ENCODE measurements around a stretch of chr20.

- RRBS: no CpG with 5 or more reads among the region's 22 CpGs
Observed at GRCh38 chr20:50115822-50116421, 3.0 kb upstream of the UBE2V1 start.

GRCh38 chr20:50130784-50131578 lies 18.0 kb upstream of the UBE2V1 start:
- RRBS: no CpG with 5 or more reads among the region's 11 CpGs

DNA sequence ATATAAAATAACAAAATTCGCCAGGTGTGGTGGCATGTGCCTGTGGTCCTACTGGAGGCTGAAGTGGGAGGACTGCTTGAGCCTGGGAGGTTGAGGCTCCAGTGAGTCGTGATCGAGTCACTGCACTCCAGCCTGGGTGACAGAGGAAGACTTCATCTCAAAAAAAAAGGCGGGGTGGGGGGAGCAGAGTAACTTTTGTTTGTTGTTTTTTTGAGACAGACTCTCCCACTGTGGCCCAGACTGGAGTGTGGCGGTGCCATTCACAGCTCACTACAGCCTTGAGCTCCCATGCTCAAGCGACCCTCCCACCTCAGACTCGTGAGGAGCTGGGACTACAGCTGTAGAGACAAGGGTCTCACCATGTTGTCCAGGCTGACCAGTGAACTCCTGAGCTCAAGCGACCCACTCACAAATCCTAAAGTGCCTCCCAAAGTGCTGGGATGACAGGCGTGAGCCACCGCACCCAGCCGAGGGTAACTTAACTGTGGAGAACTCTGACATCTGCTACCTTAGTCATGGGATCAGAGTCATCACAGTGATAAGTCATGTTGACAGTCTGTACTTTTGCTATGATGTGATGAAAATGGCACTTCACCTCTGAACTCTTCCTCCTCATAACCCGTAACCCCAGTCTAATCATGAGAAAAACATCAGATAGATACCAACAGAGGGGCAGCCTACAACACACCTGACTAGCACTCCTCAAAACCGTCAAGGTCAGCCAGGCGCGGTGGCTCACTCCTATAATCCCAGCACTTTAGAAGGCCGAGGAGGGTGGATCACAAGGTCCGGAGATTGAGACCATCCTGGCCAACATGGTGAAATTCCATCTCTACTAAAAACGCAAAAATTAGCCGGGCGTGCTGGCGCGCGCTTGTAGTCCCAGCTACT lies 16.4 kb downstream of the PEDS1 start:
- RRBS: no CpG with 5 or more reads among the region's 23 CpGs

GRCh38 chr20:50272073-50272654 lies 81.5 kb downstream of the CEBPB start:
- RRBS: no CpG with 5 or more reads among the region's 7 CpGs

GRCh38 chr20:50333868-50334468 lies 143.3 kb downstream of the CEBPB start:
- RRBS: no CpG with 5 or more reads among the region's 11 CpGs

DNA sequence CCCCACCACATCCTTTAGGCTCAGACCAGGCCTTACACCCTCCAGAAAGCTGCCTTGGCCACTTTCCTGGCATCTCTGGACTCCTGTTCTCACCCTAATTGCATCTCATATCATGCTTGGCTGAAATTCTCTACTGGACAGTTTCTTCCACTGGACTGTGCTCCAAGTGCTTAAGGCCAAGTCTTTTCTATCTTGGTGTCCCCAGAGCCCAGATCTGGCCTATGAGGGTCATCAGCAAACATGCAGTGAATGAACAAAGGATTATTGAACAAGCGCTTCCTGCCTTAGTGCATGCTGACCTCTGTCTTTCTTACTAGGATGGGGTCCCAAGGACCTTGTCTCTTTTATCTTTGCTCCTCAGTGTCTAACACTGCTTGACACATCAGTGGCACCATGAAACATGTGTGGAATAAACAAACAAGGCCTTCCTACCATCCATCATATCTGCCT lies 104.5 kb upstream of the PTPN1 start:
- RRBS: no CpG with 5 or more reads among the region's 1 CpG

DNA sequence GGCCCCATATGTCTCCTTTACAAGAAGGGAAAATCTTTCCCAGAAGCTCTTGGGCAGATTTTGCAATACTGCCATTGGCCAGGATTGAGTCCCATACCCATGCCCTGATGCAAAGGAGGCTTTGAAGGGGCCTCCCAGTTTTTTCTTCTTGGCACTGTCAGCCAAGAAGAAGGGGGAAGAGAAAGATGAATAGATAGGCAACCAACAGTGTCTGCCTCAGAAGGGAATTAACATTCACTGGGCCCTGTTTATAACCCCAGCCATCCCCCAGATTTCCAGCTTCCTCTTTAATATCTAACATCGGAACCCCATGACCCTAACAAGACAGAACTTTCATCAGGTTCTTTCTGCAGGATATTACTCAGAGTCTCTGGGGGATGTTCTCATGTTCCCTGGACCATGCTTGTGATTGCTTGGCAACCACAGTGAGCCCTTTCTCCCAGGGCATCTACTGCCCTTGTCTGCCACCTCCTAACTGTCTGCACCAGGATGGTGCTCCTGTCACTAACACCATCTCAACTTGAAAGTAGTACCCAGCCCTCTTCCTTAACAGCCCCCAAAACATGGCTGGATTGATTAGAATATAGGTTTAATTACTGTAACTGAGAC lies 12.1 kb upstream of the PTPN1 start:
- RRBS: no CpG with 5 or more reads among the region's 1 CpG

DNA sequence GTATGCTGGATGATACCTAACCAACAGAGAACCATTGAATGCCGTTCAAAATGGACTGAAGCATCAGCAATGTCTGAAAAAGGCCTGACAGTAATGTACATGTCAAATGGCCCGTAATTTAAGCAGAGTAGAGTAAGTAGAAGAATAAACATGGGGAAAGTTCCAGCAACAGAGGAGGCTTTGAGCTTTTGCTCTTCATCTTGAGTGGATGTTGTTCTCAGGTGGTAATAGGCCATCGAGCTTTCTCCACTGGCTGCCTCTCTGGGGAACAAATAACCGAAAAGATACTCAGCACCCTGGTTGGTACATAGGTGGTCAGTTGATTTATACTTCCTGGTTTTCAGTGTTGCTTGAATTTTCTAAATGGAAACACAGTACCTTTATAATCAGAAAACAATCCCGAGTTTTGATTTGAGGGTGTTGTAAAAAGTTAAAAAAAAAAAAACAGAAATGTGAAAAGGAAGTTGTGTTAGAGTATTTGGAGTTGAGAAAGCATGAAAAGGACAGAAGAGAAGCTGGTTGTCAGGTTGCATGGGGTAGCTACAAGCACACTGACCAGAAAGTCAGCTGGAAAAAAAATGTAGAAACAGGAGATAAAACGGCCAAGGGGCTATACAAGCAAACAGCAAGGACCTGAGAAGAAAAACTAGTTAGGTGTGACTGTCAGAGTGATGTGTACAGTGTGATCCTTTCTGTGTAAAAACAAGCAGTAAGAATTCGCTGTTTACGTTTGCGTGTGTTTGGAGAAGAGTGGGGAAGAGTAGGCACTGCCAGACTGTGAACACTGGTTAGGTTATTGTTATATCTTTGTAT lies 27.8 kb downstream of the PTPN1 start:
- RRBS: no CpG with 5 or more reads among the region's 9 CpGs

- RRBS: no CpG with 5 or more reads among the region's 8 CpGs
Observed at GRCh38 chr20:50541541-50542116, 31.4 kb downstream of the PTPN1 start.

GRCh38 chr20:50562192-50563099 lies 52.3 kb downstream of the PTPN1 start:
- RRBS: no CpG with 5 or more reads among the region's 12 CpGs

DNA sequence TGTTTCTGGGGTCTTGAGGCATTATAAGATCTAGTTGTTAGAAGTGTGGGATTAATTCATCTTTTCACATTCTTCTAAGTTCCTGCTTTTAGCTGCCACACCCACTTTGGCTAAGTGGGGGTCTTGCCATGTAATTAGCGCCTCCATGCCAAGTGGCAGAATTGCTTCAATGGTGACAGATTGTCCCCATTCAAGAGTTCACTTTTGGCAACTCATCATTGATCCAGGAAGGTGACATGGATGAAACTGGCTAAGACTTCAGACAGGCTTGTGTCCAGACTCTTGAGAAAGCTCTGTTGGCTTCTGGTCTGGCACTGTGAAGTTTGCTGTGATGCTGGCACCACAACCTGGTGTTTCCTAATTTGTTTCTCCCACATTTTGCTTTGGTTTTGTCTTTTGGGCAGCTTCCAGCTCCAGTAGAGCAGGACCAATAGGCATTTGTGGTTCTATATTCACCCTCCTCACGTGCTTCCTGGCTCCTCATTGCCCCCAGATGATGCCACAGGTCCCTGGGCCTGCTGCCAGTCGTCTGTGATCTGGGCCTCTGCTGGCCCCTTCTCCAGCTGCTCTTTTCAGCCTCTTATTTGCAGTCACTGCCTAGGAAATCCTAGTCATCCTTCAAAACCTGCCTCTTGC lies 62.6 kb downstream of the PTPN1 start:
- RRBS: no CpG with 5 or more reads among the region's 3 CpGs

GRCh38 chr20:50660228-50660878 lies 31.0 kb downstream of the RIPOR3 start:
- RRBS: no CpG with 5 or more reads among the region's 7 CpGs

- RRBS: no CpG with 5 or more reads among the region's 5 CpGs
Observed at GRCh38 chr20:50739287-50740263, 8.2 kb downstream of the PARD6B start.

GRCh38 chr20:50743023-50743321 lies 11.6 kb downstream of the PARD6B start:
- RRBS: no CpG with 5 or more reads among the region's 2 CpGs

GRCh38 chr20:50800282-50800580 lies 5.4 kb downstream of the BCAS4 start:
- RRBS: no CpG with 5 or more reads among the region's 2 CpGs

- RRBS: no CpG with 5 or more reads among the region's 13 CpGs
Observed at GRCh38 chr20:50817714-50818212, 22.9 kb downstream of the BCAS4 start.

DNA sequence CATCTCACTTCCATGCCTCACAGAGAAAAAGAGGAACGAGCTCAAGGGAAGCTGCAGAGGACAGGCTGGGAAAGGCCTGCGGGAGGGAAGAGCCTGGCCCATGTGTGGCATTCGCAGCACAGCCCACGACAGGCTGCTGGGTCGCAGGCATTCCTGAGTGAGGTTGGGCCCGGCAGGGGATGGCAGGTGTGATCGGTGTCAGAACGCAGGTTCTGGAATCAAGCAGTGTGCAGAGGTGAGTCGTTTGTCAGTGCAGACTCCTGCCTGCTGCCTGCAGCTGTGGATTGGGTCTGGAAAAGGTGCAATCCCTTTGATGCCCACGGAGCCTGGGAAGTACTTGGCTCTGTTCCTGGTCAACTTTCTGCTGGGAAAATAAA lies 61.1 kb downstream of the BCAS4 start:
- RRBS: no CpG with 5 or more reads among the region's 10 CpGs

DNA sequence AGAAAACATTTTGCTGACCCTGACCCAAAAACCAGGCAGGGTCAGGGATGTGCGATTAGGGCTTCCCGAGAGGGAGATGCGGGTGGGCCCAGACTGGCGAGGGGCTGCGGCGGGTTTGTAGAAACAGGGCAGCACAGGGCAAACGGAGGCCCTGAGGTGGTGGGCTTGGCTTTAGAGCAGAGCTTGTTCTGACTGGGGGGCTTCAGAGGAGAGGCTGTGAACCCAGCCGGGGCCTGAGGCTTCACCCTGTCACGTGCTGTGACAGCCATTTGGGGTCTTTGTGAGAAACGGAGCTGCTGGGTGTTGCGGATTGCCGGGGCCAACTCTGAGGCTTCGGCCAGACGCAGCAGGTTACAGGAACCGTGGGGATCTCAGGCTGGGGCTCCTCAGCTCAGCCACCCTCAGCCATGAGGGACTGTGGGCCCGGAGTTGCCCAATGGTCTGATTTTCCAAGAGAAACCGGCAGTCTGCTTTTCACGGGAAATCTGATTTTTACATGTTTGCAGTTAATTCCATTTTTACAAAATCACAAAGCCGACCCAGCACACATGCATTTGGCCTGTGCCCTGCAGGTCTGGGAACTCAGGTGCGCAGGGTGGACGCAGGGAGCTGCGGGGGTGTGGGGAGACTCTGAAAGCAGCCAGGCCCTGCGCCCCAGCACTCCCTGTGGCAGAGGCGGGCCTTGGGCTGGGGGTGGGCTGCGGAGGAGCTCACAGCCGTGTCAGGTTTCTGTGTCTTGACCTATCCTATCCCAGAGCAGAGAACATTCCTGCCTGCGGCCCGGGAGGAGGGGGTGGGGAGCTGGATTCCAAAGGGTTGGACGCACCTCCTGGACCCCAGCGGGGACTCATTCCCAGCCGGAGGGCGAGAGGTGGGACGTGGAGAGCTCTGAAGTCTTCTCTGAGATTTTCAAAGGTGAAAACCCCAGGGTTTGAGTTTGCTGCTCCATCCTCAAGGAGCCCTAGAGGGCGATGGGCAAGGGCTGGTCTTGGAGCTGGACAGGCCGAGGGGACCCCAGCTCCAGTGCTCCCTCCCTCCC lies 60.7 kb downstream of the ADNP start:
- RRBS: 69% methylated on average over 5 of the region's 35 CpGs

GRCh38 chr20:50891093-50892097 lies 39.8 kb downstream of the ADNP start:
- RRBS: no CpG with 5 or more reads among the region's 13 CpGs

DNA sequence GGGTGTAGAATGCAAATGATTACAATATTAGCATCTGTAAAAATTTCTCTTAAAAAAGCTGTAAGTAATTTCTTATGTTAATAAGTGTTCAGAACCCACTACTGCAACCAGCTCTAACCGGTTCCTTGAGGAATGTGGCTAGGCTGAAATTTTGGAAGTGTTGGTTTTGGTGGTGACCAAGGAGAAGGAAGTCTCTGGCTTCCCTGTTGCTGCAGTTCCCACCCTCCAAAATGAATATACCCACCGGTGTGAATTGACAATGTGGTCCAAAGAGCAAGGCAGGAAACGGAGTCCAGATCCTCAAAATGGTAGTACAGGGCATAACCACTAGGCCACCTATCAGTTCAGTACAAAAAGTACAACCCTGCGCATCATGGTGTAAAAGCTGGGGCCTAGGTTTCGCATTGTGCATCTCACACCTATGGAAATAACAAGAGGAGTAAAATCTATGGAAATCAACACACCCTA lies 2.8 kb downstream of the ADNP start:
- RRBS: no CpG with 5 or more reads among the region's 5 CpGs